Sternocleidomastoid (tissue), 1 donor: ENCODE measurements around a stretch of chr7.

GRCh38 chr7:155776108-155776713 lies 36.1 kb downstream of the SHH start:
- PRO-cap, result no peak

DNA sequence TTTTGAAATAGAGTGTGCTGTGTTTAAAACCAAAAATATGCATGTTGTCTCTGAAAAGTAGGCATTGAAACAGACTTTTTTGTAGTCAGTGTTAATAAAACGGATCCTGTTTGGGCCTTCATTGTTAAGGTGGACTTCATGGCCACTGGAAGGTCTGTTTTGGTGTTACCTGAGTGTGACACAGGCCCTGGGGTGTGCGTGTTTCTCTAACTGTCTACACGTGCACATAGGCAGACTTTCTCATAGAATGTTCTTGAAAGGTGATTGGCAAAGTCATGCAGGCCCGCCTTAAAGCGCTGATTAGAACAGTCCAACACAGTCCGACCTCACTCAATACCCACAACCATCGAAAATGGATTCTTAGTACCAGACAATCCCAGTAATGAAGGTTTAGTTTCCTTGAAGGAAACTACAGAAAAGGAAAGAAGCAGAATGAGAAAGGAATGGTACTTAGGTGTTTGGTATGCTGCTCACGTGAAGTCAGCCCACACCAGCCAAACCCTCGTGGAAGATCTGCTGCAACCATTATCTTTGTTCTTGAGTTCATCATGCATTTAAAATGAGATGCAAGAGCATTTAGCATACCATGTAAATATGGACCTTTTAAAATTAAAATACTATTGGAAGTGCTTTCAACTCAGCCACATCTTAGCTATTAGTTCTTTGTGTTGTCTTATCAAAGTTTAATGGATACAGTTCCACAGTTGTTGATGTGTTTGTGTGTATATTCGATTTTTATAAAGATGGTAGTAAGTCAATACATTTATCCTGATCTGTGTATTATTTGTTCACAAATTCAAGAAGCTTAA lies 35.0 kb downstream of the SHH start:
- PRO-cap, result no peak

- PRO-cap, result no peak
Observed at GRCh38 chr7:155778123-155778919, 33.9 kb downstream of the SHH start.

GRCh38 chr7:155805367-155805935 lies 6.8 kb downstream of the SHH start:
- PRO-cap, result no peak

DNA sequence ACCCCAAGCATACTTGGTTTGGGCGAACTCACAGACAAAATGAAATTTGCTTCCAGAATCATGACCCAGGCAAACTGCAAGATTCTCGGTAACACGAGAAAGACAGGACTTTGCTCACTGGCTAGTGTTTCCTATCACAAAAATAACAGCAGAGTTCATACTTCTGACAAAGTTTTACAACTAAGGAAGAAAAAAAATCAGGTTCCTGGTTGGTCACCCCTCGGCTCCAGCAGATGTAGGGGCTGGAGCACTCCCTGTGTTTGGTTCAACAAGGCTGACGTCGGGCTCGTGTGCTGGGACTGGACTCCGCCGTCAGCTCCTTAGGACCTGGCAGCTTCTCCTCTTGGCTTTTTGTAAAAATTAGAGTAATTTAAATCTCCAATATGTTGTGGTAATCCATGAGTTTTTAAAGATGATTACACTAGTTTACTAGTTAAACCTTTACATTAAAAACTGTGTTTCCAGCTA lies 115.7 kb upstream of the RNF32 start:
- PRO-cap, result no peak

- PRO-cap, result no peak
Observed at GRCh38 chr7:156608791-156609552, 31.6 kb upstream of the RNF32 start.

DNA sequence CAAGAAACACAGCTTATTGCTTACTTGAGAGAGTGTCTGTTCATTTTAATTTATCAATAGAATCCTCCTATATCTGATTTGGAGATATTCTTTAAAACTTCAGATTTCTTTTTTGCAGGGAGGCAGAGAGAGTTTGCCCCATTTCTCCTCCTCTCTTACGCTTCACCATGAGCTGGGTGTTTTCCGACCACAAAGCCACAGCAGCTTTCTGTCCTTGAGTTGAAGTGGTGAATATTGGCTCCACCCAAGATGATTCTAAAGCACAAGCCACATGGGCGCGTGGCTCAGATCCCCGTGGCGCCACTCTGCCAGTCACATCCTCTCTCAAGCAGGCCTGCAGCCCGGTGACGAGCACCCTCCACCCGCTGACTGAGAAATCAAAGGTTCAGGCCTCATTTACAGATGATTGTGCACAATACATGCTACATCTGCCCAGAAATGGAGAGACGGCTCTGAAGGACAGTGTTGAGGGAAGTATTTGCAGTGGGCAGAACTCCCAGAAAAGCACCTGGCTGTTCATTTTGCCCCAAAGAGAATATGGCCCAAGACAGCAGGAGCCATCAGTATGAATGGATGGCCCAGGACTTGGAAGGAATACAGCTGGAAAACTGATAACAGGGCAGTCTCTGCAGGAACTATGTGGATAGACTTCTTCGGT lies 27.6 kb upstream of the RNF32 start:
- PRO-cap, result no peak

DNA sequence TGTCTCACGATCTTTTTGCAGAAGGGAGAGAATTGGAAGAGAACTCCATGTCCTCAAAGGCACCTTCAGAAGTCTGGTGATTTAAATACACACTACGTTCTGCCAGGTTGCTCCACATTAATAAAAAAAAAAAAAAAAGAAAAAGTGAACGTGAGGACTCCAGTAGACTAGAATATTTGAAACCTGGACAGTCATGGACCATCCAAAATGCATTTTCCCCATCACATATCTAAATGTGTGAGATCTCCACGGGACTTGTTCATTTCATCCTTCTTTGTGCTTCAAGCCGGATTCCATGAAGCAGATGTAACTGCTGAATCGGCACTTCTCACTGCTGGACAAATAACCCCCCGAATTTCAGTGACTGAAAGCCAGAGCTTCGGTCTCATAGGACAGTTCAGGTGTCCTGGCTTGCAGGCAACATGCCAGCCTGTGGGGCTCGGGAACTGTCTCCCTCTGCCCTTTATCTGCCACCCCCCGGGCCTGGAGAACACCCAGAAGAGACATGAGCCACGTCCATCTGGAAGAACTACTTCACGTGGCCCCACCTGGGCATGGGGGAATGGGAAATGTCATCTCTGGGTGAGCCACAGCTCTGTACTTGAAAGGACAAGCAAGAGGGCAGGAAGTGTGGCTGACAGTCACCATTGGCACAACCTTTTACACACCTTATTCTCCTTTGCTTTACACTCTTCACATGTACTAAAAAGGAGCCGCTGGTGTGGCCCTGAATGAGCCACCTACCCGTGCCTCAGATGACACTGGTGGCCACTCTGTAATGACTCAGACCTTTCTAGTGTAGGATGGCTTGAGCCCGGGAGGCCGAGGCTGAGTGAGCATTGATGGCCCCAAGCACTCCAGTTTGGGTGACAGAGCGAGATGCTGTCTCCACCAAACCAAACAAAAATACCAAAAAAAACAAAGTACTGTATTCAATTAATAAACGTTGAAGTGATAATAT lies 33.5 kb downstream of the RNF32 start:
- PRO-cap, result no peak

- PRO-cap, result no peak
Observed at GRCh38 chr7:156818152-156818618, 74.8 kb downstream of the LMBR1 start.

- PRO-cap, result no peak
Observed at GRCh38 chr7:156999074-157000032, 11.1 kb downstream of the MNX1 start.

DNA sequence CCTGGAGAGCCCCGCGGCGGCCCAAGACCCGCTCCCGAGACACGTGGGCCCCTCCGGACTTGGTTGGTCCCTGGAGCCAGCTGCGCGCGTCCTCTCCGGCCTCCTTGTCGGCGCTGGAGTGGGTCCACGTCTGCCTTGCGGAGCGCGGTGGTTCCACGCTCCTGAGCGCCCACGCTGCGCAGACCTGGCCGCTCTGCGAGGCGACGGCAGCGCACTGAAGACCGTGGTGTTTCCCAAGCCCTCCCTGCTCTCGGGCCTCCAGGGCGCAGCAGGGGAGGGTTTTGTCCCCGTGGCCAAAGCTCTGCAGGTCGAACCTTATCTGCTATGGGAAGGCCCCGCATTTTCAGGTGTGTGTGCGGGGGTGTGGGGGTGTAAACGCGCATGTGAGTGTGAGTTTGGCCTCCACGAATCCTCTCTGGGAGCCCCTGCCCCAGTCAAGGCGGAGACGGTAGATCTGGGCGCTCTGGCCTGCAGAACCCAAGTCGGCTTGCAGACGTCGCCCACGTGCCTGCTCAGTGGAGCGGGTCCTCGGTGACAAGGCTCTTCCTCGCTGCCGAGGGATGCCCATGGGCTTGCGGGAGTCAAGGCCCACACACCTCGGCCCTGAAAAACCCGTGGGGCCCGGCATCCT lies 613 bp upstream of the MNX1 start:
- PRO-cap, result no peak

DNA sequence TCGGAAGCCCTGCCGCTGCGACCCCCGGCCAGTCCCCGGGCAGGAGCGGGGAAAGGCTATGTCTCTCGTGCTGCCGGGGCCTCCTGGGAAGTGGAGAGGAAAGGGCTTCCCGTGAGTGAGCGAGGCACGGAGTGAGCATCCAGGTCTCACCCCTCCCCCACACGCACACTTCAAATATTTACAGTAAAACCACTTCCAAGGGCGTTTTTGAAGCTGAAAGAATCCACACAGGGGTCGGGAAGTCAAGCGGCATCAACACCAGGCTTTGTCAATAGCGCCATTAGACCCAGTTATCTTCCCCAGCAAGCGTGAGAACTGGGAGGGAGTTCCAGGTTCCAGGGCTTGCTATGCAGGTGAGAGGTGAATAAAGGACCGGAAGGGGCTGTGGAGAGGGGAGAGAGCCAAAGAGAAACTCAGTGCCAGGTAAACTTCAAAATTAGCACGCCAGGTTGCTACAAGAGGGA lies 1.2 kb upstream of the MNX1 start:
- PRO-cap, result no peak

DNA sequence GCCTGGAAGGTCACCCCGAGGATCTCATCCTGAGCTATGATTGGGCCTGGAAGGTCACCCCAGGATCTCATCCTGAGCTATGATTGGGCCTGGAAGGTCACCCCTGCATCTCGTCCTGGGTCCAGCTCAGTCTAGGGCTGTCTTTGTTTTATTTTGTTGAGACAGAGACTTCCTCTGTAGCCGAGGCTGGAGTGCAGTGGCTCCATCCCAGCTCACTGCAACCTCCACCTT lies 16.9 kb upstream of the DNAJB6 start:
- PRO-cap, result unidirectional peak, plus-strand start at position 159 of the sequence

DNA sequence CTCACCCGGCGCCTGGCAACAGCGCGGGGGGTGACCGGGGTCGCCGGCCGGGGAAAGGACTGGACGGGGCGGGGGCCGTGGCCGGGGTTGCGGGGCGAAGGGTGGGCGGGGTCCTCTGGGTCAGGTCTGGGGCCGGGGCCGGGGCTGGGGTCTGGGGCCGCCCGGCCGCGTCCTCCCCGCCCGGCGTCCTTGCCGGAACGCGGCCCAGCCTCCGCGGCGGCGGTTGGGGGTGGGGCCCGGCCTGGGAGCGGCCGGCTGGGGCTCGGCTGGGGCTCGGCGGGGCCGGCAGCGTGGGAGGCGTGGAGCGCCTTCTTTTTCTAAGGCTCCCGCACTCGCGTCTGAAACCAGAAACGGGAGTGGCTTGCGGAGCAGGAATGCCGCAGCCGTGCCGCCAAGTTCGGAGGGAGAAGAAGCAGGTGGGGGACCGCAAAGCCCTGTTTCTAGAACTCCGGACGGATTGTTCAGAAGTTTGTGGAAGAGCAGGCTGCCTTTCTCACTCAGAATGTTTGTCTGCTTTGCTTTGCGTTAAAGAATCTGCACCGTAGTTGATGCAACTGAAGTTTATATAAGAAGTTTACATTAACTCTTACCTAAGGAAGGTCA lies 510 bp downstream of the DNAJB6 start:
- PRO-cap, result bidirectional peak, plus-strand start at position 347 of the sequence, minus-strand start at position 199 of the sequence

DNA sequence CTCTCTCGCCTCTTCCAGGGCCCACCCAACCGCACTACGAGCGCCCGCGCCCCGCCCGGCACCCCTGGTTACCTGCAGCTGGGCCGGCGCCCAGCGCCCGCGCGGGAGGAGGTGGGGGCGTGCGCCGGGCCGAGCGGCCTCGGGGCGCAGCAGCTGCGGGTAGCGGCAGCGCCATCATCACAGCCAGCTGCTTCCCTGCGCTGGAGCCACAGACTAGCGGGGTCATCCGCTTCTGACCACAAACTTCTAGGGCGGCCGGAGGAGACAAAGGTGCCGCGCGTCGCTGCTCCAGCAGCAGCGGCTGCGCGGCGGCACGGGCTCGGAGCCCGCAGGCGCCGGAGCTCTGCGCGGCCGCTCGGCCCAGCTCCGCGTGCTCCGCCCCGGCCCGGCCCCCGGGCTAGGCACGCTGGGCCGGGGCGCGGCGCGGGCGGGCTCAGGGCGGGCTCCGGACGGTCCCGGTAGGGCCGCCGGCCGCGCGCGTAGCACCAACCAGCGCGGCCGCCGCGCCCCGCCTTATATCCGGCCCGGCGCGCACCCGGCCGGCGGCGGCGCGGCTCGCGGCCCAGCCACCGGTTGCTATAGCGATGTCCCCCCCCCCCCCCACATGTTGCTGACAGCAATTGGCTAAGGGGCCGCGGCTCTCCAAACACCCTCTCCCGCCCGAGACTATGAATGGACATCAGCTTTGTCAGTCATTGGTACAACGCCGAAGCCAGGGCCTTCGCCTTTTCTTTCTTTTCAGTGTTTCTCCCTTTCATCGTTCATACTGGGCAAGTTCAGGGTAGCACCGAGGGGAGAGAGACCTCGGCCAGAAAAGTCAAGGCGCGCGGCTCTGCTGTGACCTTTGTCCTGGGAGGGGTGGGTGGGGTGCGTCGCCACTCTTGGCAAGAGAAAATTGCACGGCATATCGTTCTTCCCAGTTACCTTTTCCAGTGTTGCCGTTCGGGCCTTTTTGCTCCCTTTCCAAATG lies 354.0 kb downstream of the DNAJB6 start:
- PRO-cap, result no peak

- PRO-cap, result no peak
Observed at GRCh38 chr7:157853763-157854049, 516.9 kb downstream of the DNAJB6 start.

GRCh38 chr7:157875151-157875822 lies 538.5 kb downstream of the DNAJB6 start:
- PRO-cap, result no peak

DNA sequence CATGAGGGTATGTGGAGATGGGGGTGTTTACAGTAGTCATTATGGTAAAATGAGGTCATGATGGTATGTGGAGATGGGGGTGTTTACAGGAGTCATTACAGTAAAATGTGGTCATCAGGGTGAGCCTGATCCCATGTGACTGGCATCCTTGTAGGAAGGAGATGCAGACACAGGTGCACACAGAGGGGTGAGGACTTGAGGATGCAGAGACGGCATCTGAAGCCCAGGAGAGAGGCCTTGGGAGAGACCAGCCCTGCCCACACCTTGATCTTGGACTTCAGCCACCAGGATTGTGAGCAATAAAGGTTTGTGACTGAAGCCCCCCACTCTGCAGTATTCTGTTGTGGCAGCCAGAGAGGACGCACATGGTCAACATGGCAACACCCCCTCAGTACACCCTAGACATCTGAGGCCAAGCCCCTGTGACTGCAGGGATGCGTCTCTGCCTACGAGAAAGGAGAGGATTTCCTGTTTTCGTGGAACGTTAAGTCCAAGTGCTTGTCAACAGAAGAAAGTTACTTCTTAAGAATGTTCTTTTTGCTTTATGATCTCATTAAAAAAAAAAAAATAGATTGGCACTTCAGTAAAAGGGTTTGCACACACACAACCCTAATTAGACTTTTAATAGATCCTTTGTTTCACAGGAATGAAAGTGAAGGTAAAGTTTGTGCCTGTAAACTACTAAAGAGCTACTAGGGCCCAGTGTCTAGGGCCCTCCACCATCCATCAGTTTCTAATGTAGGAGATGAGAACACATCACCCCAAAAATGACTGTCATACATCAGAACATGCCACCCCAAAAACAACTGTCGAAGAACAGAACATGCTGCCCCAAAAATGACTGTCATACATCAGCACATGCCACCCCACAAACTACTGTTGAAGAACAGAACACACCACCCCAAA lies 544.6 kb downstream of the DNAJB6 start:
- PRO-cap, result no peak

DNA sequence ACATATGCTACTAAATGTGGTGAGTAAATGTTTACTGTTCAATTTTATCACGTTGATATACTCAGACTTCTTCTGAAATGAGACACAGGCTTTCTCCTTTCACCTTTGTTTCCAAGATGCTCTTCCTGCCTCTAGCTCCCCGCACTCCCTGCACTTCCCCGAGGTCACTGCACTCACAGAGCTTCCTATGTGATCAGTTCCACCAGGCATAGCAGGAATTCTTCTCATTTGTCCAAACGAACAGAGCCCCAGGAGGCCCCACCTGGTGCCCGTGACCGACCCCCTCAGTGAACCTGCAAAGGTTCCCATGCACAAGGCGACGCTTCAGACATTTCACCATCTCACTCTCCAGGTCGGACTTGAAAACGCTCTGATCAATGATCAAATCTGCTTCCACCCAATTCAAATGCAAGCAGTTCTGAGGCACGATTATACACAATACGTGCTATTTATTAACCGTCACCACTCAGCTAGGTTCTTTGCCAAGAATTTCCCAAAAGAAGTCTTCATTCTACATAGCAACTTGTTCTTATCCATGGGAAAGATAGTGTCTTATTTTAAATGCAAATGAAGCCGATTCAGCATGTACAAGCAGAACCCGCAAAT lies 578.7 kb downstream of the PTPRN2 start:
- PRO-cap, result no peak

DNA sequence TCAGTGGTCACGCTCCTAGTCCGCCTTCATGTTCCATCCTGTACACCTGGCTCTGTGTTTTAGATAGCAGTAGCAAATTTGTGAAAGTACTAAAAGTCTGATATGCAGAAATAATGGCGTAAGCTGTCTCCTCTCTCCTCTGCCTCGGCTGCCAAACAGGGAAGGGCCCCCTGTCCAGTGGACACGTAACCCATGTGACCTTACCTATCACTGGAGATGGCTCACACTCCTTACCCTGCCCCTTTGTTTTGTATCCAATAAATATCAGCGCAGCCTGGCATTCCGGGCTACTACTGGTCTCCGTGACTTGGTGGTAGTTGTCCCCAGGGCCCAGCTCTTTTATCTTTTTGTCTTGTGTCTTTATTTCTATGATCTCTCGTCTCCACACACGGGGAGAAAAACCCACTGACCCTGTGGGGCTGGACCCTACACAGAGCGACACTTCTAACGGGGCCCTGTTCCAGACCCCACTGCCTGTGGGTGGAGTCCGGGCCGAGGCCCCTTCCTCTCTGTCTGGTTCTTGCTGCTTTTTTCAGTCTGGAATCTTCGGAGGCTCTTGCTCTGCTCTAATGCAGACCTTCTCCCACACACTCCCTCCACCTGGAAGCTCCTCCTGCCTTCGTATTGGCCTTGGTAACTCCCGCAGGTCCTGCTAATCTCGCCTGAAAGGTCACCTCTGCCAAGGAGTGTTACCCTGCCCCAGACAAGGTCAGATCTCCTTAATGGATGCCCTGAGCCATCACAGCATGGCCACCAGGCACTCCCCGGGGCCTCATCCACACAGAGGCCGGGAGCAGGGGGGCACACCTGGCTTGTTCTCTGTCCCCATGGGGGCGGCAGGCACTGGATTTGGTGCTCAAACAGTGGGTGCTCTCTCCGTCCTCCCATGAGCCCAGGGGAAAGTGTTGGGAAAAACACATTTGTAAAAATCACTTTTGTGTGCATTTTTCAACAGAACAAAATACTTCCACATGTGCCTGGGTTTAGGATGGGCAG lies 531.8 kb downstream of the PTPRN2 start:
- PRO-cap, result no peak